ENCODE data around the gene PARP6.

DNA sequence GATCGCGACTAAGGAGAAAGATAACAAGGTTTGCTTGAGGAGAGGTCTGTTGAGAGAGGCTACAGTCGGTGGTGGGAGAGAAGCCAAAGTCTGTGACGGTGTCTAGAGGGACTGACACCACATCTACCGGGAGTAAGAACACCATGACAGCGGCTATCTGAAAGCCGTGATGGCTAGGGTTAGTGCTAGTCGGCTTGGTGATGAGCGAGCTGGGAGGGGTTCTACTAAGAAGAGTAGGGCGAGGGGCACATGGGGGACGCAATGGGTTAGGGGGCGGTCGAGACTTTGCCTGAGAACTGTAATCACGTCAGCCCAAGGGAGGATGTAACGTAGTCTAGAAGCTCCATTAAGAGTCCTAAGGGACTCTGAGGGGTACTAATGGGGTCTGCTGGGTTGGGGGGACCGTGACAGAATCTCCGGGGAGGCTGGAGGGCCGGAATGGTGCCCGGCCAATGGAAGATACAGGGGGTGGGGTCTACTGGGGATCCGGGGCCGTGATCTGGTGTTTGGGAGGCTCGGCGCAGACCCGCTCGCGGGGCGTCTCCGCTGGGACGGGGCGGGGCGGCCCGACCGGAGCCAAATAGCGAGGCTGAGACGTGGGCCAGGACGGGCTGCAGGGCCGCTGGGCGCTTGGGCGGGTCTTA, 793 bp downstream of the MYO9A start:
- PRO-cap = bidirectional peak, plus-strand start at position 583 of the sequence, minus-strand start at position 415 of the sequence
- RAMPAGE, long total RNA, 4 experiments = no peak in any of the 4 experiments

- PRO-cap = no peak
- RAMPAGE, long total RNA, 4 experiments = no peak in any of the 4 experiments
Measured at GRCh38 chr15:72176124-72176853, 21.3 kb downstream of the GRAMD2A start.

- PRO-cap = unidirectional peak, plus-strand start at chr15:72197202
- RAMPAGE, long total RNA, 4 experiments = no peak in any of the 4 experiments
Measured at GRCh38 chr15:72196571-72197697, 653 bp downstream of the GRAMD2A start.

- PRO-cap = bidirectional peak, plus-strand start at chr15:72272830, minus-strand start at chr15:72272489
- RAMPAGE, long total RNA, 4 experiments = no peak in any of the 4 experiments
Measured at GRCh38 chr15:72272242-72273294, at the start of gene PARP6. PARP6 (minus strand) TSS chr15:72272554.

DNA sequence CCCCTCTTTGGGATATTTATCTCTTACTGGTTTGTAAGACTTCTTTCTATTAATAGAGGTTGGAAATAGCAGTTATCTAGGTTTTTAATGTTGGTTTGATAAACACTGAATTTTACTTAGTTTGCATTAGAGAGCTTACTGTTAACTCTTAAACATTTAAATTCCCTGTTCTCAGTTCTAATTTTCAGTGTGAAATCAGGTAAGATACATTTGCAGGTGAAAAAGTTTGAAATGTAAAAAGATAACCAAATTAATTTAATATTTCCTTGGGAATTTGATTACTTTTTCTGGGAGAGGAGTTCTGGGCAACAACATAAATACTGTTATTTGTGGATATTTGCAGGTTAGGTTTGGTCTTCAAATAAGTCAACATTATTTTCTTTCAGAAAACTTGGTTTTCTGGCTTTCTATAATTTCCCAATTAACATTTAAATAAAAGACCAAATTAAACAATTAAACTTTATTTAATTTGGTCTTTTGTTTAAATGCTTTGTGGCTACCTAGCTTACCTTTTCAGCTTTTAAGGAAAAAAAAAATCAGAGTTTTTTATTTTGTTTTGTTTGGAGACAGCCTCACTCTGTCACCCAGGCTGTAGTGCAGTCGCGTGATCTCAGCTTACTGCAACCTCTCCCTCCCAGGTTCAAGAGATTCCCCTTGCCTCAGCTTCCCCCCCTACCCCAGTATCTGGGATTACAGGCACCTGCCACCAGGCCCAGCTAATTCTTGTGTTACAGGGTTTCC, 3.3 kb downstream of the ARIH1 start:
- PRO-cap = no peak
- RAMPAGE, long total RNA, 4 experiments = no peak in any of the 4 experiments

- PRO-cap = no peak
- RAMPAGE, long total RNA, 4 experiments = start-site peak on the plus strand in 1 of 4 experiments, at chr15:72478431-72478605 at its widest, 26 reads per replicate
Measured at GRCh38 chr15:72478300-72478944, 4.3 kb downstream of the ARIH1 start.

- PRO-cap = no peak
- RAMPAGE, long total RNA, 4 experiments = no peak in any of the 4 experiments
Measured at GRCh38 chr15:72493877-72494848, 20.0 kb downstream of the ARIH1 start.

DNA sequence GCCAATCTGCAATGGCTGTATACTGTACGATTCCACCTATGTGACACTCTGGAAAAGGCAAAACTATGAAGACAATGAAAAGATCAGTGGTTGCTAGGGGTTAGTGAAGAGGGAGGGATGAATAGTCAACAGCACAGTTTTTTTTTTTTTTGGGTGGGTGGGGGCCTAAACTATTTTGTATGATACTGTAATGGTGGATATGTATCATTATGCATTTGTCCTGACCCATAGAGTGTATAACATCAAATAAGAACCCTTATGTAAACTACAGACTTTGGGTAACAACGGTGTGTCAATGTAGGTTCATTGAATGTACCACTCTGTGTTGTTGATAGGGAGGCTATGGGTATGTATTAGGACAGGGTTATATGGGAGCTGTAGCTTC, 49.2 kb downstream of the ARIH1 start:
- PRO-cap = no peak
- RAMPAGE, long total RNA, 4 experiments = no peak in any of the 4 experiments

DNA sequence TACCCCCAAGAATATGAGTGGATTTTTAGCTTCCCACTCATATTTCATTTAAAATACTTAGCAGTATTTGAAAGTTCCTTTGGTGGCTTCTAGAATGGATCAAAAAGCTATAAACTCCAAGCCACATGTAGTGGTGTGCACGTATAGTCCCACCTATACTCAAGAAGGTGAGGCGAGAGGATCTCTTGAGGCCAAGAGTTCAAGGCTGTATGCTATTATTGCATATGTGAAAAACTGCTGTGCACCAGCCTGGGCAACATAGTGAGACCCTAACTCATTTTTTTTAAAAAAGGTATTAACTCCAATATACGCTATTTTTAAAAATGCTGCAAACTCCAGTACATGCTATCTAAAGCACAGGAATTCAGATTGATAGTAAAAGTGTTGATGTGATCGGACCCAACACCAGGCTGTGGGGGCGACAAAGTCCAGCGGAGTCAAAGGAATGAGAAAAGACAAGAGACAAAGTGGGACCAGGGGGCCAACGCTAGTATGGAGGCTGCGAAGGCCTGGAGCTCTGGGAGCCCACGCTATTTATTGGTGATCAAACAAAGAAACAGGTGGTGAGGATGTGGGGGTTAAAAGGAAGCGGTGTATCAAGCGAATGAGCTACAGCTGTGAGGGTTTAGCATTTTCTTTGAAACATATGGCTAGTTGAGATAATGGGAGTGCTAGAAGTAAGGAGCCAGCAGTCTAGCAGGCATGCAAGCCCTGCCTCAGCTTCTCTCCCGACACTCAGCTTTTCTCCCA, 66.6 kb downstream of the ARIH1 start:
- PRO-cap = no peak
- RAMPAGE, long total RNA, 4 experiments = start-site peak on the plus strand in 2 of 4 experiments, centred at positions 182 to 373 of the sequence, 8 to 19 reads per replicate

DNA sequence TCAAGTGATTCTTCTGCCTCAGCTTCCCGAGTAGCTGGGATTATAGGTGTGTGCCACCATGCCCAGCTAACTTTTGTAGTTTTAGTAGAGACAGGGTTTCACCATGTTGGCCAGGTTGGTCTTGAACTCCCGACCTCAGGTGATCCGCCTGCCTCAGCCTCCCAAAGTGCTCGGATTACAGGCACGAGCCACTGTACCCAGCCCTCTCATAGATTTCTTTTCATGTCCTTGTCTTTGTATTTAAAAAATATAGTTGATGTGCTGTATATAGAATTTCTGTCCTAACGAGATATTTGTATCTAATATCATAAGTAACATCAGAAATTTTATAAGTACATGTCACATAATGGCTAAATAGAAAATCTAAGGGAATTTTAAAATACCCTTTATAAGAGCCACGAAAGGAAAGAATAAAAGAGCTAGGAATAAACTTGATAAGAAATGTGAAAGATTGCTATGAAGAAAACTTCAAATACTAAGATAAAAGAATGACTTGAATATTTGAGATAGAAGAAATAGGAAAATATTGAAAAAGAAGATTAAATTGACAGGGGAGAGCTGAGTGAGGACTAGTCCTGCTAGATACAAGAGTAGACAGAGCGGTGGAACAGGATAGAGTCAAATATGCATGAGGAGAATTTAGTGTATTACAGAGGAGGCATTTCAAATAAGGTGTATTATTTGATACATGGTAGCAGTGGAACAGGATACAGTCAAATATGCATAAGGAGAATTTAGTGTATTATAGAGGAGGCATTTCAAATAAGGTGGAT, 76.8 kb downstream of the ARIH1 start:
- PRO-cap = no peak
- RAMPAGE, long total RNA, 4 experiments = start-site peak on the plus strand in 1 of 4 experiments, centred at position 159 of the sequence, 39 reads per replicate

GRCh38 chr15:72731111-72731574, 45.1 kb downstream of the BBS4 start:
- PRO-cap = no peak
- RAMPAGE, long total RNA, 4 experiments = start-site peak on the plus strand in 1 of 4 experiments, at chr15:72730760-72731635 at its widest, 27 reads per replicate

DNA sequence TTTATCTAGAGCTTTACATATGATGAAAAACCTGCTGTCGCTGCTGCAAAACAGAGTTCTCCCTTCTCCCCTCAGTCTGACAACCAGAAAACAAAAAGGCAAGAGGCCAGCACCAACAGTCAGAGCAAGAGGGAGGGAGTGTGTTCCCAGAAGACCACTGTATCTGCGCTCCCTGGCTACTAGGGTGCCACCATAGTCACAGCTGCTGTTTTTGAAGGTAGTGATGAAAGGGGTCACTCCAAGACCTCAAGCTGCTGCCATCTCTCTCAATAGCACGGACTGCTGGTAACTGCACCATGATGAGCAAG, 33.0 kb upstream of the NEO1 start:
- PRO-cap = no peak
- RAMPAGE, long total RNA, 4 experiments = no peak in any of the 4 experiments

GRCh38 chr15:73236291-73236603, 132.5 kb downstream of the HCN4 start:
- PRO-cap = no peak
- RAMPAGE, long total RNA, 4 experiments = no peak in any of the 4 experiments

DNA sequence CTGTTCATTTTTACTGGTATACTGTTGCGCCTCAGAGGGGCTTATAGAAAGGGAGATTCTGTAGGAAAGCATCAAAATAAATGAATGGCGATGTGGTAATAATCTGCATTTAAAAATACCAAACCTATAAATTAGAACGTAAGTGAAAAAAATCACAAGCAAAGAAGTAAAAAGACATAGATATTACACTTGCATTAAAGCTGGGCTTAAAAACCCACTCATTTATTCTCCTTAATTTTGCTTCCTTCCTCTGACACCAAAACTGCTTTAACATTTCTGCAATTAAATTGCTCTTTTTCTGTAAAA, 115.3 kb downstream of the HCN4 start:
- PRO-cap = no peak
- RAMPAGE, long total RNA, 4 experiments = no peak in any of the 4 experiments

GRCh38 chr15:73634122-73634728, 1.0 kb upstream of the NPTN start:
- PRO-cap = bidirectional peak, plus-strand start at chr15:73634490, minus-strand start at chr15:73634311
- RAMPAGE, long total RNA, 4 experiments = no peak in any of the 4 experiments

GRCh38 chr15:73686736-73687056, 2.5 kb downstream of the CD276 start:
- PRO-cap = unidirectional peak, minus-strand start at chr15:73686804
- RAMPAGE, long total RNA, 4 experiments = no peak in any of the 4 experiments

DNA sequence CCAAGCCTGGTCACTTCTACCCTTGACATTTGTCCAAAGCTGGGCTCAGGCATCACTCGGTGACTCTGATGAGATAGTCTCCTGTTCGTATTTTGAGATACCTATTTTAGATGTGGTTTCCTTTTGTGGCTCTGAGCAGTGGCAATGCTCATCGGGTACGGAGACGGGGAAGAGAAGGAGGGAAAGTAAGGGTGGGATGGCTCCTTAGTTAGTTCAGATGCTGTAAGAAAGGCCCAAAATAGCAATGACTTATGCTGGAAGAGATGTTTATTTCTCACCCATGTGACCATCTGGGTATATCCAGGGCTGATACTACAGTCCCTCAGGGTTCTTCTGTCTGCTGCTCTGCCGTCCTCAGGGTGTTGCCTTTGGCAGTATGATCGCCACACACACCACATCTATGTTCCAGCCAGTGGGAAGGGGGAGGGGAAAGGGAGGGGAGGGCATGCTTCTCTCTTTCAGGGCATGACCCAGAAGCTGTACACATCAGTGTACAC, 10.1 kb downstream of the CD276 start:
- PRO-cap = no peak
- RAMPAGE, long total RNA, 4 experiments = no peak in any of the 4 experiments

DNA sequence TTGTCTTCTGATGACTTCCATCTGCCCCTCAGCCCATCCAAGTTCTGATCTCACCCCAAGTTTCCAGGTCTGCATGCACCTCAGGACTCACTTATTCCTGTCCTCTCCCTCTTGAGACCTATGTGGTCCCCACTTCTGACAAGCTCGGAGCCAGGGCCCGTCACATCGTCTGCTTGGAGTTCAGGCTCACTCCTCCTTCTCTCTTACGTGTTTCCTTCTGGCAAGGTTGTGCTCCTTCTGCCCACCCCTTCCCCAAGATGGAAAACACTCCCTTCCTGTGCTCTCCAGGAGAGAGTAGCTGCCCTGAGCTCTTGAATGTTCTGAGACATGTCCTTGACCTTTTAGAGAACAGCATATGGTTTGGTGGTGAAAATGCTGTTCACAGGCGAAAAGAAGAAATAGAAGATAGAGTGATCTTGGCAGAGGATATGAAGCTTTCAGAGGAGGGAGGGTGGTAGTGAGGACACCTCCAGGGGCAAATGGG, 21.1 kb downstream of the CD276 start:
- PRO-cap = no peak
- RAMPAGE, long total RNA, 4 experiments = no peak in any of the 4 experiments

DNA sequence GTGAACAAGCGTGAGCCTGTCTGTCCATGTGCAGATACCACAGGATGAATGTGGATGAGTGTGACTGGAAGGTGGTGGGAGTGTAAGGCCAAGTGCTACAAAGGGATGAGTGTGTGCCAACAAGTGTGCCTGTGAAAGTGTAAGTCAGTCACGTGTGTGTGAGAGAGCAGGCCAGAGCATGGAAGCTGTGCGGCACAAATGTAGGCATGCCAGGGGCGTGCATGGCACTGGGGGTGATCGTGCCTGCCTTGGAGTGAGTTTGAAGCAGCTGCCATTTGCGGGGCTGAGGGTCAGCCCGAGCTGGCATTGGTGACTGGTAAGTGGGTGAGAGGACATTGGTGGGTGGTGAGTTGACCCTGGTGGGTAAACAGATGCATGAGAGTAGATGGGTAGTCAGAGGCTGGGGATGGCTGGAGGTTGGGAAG, 24.5 kb downstream of the CD276 start:
- PRO-cap = no peak
- RAMPAGE, long total RNA, 4 experiments = no peak in any of the 4 experiments

DNA sequence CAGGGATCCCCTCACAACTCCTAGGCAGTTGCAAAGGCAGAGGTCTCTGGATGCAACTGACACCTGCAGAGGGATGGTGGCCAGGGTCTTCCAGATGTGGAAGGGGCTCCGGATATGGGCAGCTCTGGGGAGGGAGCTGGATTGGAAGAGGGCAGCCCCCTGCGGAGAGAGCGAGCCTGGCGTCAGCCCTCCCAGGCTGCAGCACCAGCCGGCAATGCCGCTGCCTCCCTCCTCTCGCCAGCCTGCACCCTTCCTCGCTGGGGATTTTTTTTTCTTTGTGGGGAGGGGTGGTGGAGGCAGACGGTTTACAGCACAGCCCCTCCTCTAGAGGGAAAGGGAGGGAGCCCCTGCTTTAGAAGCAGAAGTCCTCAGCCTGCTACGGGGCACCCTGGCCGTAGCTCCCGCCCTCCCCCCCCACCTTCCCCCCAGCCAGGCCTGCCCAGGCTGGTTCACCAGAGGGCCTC, 1.6 kb downstream of the INSYN1 start:
- PRO-cap = no peak
- RAMPAGE, long total RNA, 4 experiments = no peak in any of the 4 experiments